ENCODE results near the gene CALHM4.

DNA sequence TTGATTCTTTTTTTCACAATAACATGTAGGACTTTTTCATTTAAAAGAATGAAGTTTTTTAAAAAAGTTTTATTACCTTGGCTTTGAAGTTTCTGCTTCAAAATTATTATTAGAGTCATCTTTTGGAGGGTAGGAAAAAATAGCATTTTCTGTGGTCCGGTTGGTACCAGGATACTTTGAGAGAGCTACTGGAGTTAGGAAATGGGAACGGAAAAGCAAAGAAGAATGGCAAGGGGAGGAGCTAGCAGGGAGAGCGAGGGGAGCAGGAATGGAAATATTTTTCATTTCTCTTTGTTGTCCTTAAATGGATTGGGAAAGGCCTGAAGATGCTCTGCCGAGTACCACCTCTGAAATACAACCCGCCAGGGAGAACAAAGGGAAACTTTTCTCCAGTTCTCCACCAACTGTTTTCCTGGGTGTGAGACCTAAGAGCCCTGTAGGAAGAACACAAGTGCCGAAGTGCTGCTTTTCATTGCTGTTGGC lies 3.3 kb upstream of the TRAF3IP2 start:
- PRO-cap: no peak

GRCh38 chr6:111663012-111663604 lies 57.4 kb upstream of the TRAF3IP2 start:
- PRO-cap: no peak

DNA sequence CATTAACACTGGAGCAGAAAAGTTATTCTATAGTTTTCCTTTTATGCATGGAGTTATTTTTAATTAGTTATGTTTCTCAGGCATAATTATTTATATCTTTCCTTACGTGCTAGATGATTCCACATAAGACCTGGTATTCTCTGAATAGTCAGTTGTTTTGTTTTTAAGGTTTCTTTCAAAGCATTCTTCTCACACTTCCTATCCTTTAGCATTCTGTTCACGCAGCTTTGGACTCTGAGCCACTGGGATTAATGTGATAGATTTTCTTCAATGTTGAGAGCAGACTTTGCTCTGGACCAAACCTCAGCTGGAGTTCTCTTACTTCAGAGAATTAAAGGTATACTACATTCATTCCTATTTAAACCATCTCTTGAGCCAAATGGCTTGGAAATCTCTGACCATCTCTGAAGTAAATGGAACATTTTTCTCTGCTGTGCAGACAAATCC lies 70.7 kb upstream of the TRAF3IP2 start:
- PRO-cap: unidirectional peak, minus-strand start at position 236 of the sequence

- PRO-cap: unidirectional peak, minus-strand start at chr6:111692561
These were observed 86.8 kb upstream of the TRAF3IP2 start for GRCh38 chr6:111692067-111693226.

- PRO-cap: bidirectional peak, plus-strand start at chr6:111843891, minus-strand start at chr6:111843794
These were observed 29.6 kb downstream of the FYN start for GRCh38 chr6:111843654-111844114.

DNA sequence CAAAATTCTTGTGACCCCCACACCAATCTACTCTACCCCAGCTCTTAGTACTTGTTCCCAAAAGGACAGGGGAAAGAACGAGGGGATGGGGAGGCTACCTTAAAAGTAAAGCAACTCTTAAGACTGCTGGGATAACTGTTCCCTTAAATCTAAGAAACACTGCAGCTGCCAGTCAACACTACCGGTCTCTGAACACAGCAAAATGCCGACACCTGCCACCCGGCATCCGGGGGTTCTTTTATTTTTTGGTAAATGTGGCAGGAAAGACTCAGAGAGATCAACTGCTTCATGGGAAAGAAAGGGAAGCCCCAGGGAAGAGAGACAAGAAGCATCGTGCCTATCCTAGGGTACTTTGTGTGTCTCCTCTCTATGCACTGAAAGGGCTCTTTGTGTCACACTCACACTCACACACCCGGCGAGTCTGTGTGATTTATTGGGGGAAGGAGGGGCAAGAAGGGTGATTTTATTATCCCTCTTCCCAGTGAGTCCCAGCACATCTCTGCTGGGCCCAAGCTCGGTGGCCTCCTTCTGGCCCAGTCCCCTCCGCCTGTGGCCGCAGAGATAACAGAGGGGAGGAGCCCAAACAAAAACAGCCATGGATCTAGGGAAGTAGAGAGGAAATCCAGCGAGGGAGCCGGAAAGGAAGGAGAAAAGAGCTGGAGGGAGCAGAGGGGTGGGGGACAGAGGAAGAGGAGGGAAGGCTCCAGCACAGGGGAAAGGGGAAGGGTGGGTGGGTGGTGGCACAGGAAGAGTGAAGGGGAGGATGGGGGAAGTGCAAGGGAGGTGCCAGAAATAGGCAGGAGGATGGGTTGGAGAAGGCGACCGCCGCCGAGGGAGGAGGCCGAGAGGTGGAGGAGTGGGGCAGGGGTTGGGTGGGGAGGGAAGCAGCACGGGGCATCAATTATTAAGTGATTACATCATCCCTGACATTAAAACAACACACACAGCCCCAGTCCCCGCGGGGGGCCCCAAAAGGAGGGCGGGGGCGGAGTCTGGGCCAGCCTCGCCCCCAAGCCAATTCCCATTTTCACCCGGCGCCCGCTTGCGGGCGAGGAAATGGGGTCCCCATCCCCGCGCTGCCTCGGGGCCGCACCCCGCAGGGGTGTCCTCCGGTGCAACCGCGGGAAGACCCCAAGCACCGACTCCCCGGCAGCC lies 1.2 kb downstream of the FYN start:
- PRO-cap: bidirectional peak, plus-strand start at position 1,034 of the sequence, minus-strand start at position 728 of the sequence

DNA sequence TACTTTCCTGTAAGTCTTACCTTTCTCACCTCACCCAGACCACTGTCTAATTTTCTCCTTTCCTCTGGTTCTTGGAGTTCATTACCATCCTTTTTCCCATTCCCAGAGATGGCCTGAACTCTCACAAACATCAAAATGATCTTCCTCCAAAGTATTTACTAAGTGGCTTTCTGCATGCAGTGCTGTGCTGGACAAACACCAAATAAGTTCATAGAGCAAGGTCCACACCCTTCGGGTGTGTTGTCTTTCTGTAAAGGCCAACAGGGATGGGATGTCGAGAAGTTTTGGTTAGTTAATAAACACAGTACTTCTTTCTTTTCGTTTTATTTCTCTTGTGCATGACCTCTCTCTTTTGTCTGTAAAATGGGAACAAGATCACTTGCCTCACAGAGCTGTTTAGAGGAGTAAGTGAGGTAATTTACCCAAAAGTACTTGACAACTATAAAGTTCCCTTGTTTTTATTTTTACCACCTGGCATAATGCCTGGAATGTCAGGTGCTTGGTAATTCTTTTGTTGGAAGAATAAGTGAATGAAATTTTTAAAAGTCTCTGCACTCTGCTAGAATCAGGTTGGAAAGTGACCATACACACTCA lies 22.9 kb upstream of the CCN6 start:
- PRO-cap: no peak

GRCh38 chr6:112044907-112045387 lies 9.0 kb upstream of the CCN6 start:
- PRO-cap: no peak

DNA sequence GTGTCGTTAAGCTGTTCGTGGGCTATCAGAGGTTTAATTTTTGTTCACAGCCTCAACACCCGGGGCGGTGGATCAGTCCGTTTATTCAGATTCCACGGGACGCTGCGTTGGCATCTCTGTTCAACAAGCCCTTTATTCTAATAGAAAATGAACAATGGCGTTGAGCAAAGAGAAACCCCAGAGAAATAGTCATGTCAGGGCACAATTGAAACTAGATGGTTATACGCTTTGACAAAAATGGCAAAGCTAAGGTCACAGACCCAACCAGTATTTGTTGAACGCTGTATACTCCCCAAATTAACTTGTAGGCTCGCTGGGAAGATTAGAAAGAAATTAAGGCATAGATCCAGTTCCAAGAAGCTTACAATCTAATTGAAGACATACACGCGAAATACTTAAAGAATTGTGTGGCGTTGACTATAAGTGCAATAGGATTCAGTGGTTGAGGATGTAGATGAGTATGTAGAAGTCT lies 399 bp downstream of the FAM229B start:
- PRO-cap: no peak

DNA sequence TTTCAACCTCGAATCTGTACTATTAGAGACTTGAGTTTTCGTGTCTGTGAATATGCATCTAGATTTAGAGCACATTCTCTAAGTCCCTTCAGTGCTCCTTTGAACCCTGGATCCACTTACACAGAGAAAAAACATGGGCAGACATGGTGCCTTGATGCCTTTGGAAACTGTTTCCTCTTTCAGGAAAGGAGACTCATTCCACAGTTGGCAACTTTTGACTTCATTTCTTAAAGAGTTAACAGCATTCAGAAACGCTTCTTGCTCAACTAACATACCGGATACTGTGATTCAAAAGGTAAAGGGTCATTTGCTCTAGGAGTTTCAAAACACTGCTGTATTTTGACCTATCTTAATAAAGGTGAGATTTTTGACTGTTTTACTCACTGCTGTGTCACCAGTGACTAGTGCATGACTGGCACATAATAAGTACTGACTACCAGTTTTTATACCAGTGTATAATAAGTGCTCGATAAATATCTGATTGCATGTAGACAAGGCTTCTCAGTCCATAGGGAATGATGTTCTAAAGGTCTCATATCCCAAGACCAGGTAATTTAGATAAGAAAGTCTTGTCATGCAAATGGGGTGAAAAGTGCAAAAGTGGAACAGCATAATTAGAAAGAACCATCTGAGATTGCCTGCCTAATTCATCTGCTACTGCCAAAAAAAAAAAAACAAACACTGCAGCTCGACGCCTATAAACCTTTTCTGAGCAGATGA lies 50.4 kb downstream of the LAMA4 start:
- PRO-cap: no peak

- PRO-cap: no peak
These were observed 22.8 kb downstream of the LAMA4 start for GRCh38 chr6:112231480-112232024.

DNA sequence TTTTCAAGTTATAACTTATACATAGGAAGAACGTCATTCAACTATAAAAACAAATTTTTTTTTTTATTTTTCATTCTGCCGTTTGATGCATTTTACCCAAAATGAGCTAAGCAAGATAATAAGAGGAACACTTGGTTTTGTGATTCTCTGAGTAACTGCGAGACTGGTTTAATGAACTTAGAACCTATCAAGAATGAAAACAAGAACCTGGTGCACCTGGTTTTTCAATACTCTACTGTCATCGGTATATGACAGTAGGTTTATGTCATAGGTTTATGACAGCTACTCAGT lies 20.3 kb downstream of the LAMA4 start:
- PRO-cap: no peak

DNA sequence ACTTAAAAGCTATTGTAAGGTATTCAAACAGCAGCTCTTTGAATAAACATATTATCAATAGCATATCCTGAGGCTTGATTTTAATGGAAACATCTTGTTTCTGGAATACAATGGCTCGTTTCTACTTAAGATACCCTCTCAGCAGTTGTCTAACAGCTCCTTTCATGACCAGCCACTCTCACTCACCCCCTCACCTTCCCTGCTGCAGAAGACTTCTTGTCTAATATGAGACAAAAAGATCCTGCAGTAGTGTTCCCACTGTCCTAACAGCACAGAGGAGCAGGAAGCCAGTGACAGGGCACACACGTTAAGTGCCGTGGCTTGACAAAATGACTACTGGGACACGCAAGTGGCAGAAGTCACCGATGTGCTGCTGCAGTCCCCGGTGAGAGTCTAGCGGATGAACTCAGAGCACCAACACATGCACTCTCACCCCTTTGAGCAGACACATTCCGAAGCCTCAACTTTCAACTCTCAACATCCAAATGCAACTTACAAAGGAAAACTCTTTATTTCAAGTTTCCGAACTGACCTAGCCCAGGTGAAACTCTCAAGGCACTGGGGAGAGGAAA lies 985 bp downstream of the LAMA4 start:
- PRO-cap: no peak

DNA sequence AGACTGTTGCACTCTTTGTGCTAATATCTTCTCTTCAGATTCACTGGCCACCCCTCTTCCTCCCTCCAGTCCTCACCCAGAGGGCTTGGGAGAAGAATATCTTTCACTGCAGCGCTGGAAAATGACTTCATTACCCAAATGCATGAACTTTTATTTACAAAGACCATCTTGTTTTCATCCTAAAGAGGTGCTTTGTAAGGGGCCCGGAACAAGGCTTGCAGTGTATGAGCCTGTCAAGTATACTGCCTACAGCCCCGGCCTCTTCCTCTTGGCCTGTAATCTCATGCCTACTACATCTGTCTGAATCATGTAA lies 525 bp upstream of the LAMA4 start:
- PRO-cap: no peak

DNA sequence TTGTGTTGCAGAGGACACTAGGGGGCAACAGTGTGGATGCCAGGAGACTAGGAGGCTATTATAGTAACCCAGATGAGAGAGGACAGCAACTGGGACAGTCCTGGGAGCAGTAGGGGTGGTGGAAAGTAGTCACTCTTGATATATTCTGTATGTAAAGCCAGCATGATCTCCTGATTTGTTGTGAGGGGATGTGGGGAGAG lies 41.8 kb upstream of the LAMA4 start:
- PRO-cap: no peak

DNA sequence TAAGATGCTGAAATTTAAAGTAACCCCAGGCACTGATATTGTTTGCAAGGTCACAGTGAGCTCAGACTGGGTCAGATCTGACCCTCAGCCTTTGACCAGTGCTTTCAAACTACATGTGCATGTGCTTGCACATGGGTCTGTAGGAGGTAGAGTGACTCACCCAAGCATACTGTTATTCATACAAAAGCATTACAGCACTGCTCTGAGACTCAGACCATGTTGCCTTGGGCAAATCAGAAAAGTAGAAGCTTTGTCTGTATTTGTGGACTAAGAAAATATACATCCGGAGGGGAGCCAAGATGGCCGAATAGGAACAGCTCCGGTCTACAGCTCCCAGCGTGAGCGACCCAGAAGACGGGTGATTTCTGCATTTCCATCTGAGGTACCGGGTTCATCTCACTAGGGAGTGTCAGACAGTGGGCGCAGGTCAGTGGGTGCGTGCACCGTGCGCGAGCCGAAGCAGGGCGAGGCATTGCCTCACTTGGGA lies 326.3 kb upstream of the MARCKS start:
- PRO-cap: no peak

- PRO-cap: no peak
These were observed 49.5 kb downstream of the MARCKS start for GRCh38 chr6:113906657-113906995.

DNA sequence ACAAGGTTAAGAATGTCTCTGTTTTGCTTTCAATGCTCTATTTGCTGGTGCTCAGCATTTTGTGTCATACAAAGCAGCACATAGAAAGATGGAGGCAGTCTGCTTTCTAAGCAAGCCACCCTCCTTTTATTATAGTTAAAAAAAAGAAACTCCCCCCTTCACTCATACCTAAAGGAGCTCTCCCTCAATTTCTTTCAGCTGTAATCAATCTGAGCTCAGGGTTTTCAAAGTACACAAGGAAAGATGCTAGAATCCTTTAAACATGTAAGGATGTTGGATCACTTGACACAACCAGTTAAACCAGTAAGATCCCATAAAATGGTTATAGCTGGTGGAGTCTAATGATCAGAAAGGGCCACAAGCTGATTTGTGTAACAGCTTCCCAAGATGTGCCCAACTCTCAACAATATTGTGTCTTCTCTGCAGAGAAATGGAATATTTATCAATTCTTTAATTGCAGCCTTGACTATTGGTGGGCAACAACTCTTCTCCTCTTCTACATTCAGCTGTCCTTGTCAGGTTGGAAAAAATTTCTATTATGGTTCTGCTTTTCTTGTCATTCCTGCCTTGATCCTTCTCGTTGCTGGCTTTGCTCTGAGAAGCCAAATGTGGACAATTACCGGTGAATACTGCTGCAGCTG lies at the start of gene CALHM4:
TSS of gene CALHM4 (plus strand) at position 345 of the 641 bp plus-strand sequence.
- PRO-cap: no peak

DNA sequence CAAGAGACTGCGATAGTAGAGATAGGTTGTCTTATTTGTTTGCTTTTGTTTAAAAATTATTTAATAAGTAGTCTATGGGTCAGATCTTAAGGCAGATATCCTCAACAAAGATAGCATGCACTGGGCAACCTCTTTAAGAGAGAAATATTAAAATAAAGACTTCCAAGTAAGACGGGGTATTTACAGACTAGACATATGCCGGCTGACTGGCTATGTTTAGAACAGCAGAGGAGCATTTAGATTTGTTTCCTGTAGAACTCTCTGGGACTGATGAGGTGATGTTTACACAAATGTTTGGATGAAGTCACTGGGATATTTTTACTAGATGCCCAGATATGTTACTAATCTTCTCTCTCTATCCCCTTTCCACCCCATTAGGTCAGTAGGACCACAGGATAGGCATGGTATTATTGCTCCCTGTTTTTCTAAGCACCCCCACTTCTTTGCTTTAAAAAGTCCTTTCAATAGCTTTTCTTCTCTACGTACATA lies 25.1 kb downstream of the VGLL2 start:
- PRO-cap: no peak

DNA sequence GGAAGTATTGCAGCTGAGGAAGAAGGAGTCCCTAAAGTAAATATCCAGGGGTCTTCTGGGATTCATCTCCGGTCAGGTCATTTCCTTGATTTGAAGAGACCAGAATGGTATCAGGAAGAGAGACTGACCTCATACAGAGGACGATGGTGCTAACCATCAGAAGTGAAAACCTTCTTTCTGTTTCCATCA lies 52.6 kb downstream of the DCBLD1 start:
- PRO-cap: bidirectional peak, plus-strand start at position 132 of the sequence, minus-strand start outside the sequence